ENCODE measurements around the genes FYB2 and DAB1.

DNA sequence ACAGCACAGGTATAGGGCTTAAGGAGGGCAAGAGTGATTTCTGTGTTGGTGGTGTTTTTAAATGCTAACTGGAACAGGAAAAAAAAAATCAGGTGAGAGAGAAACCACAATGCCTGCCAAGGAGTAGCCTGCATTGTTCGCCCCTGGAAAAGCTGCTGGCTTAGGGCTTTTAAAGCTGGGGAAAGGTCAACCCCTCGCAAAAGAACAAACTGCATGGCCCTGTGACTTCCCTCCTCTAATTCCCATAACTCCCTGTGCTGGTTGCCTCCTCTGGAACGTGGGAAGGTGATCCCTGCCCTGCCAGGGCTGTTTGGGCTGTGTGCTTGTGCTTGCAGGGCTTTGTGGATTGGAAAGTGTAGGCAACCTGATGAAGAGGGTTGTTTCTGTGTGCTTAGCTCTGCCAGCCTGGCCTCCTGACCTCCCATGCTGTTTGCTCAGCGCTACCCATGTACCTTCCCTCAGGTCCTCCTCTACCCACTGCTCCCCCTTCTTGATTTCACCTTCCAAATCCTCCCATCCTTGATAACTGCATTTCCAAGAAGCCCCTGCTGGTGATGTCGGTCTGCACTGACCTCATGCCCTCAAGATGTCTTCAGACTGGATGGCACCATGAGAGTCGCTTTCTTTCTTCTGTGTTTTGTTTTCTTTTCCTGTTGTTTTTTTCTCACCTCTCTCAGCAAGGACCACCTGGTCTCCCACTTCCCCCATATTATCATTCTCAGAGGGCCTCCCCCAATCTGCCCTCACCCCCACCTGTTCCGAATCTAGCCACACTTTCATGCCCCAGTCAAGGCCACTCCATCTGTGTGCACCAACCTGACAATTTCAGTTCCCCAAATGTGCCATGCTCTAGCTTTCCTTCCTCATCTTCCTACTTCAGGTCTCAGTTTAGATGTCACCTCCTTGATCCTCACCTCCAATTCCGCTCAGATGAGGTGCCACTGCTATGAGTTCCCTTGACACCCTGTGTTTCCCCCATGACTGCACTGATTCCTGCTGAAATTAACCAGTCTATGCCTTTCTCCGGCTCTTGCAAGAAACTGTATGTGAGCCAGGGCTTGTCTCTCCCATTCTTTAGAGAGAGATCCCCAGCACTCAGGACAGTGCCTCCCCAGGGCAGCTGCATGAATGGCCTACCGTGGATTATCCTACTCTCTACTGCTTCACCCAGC lies 146.5 kb downstream of the PLPP3 start:
- PRO-cap: no peak

DNA sequence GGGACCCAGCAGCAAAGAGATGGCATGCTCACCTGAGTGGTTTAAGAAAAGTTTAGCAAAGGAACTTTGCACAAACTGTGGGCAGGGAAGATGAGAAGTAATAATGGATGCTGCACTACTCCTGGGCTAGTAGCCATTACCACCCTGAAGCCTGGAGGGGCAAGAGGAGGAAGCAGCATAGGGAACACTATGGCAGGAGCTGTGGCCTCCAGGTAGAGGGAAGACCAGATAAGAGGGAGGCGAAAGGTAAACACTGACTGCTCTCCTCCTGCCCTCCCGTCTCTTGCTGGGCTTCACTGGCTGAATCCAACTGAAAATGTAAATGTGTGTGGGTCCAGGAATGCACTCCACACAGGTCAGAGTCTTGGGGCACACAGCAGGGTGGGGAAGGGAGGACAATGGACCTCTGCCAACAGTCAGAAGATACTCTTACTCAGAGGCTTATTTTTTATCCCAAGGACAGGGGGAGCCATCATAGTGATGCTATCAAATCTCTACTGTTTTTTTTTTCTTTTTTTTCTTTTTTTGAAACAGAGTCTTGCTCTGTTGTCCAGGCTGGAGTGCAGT lies 129.1 kb downstream of the PLPP3 start:
- PRO-cap: no peak

GRCh38 chr1:56452848-56453929 lies 126.2 kb downstream of the PLPP3 start:
- PRO-cap: no peak

GRCh38 chr1:56456588-56457330 lies 122.6 kb downstream of the PLPP3 start:
- PRO-cap: no peak

DNA sequence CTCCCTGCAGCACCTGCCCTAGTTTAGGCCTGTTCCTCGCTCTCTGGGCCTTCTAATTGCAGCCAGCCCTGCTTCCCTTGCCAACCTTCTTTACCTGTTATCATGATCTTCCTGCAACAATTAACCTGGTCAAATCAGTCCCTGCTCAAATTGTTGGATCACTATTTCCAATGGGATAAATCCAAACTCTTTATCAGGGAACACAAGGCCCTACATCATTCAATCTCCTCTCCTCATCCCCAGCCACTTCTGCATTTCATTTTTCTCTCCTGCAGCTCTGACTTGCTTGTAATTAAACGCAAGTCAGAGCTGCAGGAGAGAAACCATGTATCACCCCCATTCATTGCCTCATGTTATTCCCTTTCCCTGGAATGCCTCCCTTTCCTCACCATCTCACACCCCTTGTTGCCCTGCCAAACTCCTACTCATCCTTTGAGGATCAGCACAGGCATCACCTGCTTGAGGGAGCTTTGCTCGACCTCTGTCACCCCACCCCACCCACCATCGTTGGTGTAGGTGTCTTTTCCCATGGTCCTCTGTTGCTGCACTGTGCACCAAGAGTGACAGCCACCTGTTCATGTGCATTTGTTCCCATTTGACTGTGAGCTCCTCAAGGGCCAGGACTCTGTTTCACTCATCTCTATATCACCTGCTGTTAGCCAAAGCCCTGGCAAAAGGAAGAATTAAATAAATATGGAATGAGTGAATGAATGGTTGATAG lies 117.3 kb downstream of the PLPP3 start:
- PRO-cap: no peak

DNA sequence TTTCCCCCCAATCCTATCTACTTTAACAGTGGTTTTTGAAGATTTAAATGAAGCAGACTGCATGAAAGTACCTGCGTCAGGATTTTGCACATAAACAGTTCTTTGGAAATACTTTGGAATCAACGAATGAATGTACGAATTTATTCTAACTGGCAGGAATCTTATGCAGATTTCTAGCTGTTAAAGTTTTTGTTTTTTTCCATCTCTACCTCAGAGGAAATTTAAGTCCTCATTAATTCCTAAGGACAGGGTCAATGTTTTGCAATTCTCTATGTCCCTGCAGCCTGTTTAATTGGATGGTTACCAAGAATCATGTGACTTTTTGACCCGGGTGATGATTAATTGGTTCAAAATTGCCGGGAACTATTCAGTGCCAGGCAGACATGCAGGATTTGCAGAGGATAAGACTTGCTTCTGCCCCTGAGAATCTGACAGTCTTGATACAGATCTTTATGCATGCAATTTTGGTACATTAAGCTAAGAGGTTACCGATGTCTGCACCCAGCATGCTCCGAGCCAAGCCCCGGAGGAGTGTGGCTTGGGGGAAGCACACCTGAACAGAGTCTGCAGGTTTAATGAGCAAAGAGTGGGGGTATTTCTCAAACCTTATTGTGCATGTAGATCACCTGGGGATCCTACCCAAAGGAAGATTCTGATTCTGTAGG lies 88.0 kb downstream of the PLPP3 start:
- PRO-cap: no peak

DNA sequence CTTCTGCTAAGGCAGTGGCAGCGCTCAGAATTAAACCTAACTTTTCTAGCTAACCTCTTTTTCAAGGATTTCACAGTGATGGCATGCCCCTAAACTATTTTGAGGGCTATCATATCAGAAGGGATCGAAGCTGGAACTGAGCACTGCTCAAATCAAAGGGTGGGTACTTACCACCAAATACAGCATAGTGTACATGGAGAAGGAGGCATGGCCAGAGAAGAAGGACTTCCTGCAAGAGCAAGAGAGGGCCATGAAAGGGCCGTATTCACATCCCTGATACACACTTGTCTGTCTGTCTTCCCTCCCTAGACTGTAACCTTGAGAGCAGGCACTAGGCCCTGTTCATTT lies 55.7 kb downstream of the PLPP3 start:
- PRO-cap: no peak

DNA sequence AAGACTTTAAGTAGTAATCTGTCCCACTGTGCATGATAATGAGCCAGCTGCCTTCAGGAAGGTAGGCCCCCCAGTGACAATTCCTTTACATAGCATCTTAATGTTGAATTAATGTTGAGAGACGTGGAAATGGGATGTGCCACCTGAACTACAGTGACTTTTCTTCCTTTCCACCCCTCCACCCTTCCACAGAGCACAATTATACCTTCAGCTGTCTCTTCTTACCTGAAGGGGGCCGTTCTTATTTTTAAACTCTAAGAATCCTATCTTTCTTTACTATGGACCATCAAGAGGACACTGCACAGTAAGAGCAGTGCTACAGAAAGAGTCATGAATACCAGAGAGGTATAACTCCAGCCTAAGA lies 2.1 kb downstream of the PLPP3 start:
- PRO-cap: no peak

GRCh38 chr1:56816851-56817310 lies 2.3 kb downstream of the FYB2 start:
- PRO-cap: no peak

- PRO-cap: no peak
Observed at GRCh38 chr1:56819210-56819987, at the start of gene FYB2. Gene FYB2 (minus strand): TSS chr1:56819404.

- PRO-cap: no peak
Observed at GRCh38 chr1:56915908-56916450, 49.8 kb downstream of the C8B start.

GRCh38 chr1:56927237-56927473 lies 38.7 kb downstream of the C8B start:
- PRO-cap: no peak

DNA sequence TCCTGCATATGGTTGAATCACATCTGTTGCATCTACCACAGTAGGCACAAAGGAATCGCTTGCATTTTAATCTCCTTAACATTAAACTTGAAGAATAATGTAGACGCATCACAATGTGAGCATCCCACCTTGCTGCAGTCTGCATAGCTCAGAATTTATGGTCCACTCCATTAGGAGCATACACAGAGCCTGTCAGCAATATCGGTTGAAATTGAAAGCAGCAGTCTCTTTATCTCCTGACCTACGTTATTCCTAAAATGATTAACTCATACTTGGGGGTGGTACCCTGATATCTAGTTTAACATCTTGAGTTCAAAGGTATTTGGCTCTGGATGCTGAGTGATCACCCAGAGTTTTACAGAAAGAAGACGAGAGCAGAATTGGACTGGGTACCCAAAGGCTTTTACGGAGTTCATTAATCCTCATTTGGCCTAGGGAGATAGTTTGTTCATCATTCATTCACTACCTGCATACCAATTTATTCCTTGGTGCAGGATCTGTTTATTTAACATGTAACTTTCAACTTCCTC lies 188.1 kb downstream of the DAB1 start:
- PRO-cap: no peak

GRCh38 chr1:57278645-57278895 lies 145.3 kb downstream of the DAB1 start:
- PRO-cap: no peak

DNA sequence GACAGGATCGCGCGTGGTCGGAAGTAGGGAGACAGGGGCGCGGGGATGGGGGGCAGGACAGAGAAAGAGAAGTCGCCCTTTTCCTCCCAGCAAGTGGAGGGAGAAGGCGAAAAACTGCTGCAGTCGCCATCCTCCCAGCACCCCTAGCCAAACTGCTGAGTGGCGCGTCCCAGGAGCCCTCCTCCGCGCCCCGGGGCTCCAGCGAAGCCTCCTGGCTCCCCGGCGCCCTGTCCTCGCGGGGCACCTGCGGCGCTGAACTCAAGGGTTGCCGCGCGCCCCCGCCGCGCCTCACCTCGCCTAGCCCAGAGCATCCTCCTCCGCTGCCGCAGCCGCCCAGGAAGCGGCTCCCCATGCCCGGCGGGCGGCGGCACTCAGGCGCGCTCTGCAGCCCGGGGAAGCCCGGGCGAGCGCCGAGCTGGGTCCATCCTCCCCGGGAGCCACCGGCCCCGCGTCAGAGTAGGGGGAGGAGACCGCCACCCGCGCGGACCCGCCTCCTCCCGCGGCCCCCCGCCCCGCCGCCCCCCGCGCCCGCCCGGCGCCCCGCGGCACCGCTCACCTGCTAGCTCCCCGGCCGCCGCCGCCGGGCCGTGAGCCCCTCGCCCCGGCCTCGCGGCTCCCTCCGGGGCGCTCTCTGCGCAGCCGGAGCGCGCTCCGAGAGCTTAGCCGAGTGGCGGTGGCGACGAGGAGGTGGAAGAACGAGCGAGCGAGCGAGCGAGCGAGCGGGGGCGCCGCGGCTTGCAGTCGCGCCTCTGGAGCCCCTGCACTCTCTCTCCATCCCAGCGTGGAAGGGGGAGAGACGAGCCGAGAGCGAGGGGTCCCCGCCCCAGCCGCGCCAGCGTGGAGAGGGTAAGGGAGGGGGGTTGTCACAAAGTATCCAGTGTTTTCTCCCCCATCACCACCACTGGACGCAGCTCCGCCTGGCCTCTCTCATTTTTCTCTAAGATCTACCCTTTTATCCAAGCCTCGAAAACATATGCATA lies at the start of gene DAB1:
Gene DAB1, minus strand, starts transcription at position 423 of the 980 bp plus-strand sequence.
- PRO-cap: no peak

GRCh38 chr1:58584173-58584914 lies 7.3 kb upstream of the TACSTD2 start:
- PRO-cap: no peak

- PRO-cap: unidirectional peak, plus-strand start at chr1:58773619
Observed at GRCh38 chr1:58773377-58773940, 10.4 kb downstream of the JUN start.

- PRO-cap: no peak
Observed at GRCh38 chr1:58955008-58955354, 171.1 kb upstream of the JUN start.

DNA sequence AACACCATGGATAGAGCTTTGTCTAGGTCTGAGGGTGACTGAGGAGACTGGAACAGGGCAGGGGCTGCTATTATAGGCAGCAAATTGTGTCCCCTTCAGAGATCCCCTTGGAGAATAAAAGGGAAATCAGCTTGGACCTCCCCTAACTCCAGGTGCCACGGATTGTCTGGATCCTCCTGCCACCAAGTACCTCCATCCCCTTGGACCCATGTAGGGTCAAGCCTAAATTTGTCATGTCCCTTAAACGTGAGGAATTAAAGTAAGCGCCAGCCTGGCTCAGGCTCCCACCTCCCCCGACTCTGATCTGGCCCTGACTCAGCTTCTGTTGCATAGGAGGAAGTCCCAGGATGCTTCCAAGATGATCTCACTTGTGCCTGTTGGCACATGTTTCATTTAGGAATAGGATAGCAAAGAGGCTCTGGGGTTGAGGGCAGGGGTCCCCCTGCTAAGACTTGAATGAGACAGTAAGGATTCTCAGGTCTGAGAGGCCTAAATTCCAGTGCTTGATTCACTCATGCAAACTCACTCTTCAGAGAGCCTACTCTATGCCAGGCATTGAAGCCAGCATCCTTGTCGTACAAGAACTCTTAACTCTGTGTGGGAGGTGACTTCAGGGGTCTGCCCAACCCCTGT lies 231.9 kb upstream of the JUN start:
- PRO-cap: no peak

DNA sequence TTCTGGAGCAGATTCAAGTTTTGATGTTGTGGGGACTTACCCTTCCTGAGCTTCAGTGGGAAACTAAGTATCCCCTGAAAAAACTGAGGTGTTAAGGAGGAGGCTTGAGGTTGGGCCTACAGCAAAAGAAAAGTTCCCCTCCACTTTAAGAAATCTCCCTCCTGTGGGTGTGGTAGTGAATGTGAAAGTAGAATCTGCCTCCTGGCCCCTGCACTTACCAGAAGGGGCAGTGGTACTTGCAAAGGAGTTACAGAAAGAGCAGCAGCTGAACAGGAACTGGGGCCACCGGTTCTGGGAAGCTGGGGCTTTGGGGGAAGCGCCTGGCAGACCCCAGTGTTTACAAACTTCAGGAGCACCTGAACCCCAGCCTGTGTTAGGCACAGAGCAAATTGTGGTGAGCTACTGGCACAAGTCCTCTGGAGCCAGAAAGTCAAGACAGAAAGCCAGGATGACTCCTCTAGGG lies 250.2 kb upstream of the FGGY start:
- PRO-cap: unidirectional peak, plus-strand start at position 241 of the sequence